LUHMES (cell line): ENCODE measurements around a stretch of chr7.

DNA sequence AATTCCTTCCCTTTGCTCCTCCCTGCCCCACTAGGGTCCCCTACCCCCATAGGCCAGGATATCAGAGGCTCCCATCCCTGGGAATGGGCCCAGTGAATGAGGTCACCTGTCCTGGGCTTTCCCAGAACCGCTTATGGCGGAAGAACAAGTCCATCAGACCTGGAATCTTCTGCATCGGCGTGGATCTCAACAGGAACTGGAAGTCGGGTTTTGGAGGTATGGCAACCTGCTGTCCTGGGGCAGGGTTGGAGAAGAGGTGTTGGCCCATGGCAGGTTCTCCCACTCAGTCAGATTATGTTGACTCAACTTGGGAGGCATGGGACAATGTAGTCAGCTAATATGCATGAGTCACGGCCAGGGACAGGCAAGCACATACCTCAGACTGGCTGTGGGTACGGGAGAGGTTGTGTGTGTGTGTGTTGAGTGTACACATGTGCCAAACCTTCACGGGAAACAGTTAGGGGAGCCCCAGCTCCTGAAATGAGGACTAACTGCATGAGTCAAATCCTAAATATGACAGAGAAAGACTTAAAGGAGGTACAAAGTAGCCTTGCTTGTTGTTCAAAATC is 16.9 kb upstream of the CPA1 start:
- PRO-cap, result no peak

GRCh38 chr7:130380961-130381267 is 620 bp downstream of the CPA1 start:
- PRO-cap, result no peak

DNA sequence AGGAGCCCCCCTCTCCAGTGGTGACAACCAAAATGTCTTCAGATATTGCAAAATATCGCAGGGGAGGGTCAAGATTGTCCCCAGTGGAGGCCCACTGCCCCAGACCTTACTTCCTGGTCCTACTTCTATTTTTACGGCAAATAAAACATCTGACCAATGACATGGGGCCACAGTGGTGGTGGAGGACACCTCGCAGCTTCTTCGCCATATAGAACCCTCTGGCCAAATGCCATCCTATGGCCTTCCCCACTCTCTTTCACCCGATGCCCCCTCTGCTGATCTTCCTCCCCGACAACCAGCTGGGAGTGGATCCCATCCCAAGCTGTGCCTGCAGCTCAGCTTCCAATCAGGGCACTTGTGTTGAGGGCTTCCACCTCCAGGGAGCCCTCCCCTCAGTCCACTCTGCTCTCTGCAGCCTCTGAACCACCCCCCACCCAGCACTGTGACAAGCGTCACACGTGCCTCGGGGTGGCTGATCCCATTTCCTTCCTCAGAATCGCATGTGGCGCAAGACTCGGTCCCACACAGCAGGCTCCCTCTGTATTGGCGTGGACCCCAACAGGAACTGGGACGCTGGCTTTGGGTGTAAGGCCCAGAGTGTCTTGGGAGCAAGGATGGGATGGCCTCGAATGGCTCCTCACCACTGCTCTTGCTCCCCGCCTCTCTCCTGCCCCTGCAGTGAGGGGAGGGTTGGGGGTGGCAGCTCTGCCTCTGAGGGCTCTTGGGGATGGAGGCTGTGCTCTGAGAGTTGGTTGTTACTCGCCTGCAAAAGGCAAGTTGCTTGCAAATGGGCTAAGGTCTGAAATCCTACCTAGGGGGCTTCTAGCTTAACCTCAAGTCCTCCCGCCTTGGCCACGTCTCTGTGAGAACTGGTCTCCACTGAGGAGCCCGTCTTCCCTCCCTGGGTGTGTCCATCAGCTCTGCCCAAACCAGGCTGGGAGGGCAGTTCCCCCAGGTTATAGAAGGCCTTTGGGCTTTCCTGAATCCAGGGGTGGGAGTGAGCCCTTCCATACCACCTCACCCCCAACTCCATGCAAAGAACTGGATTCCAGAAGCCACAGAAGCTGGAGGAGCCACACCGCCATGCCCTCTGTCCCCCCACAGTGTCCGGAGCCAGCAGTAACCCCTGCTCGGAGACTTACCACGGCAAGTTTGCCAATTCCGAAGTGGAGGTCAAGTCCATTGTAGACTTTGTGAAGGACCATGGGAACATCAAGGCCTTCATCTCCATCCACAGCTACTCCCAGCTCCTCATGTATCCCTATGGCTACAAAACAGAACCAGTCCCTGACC is 4.2 kb downstream of the CPA1 start:
- PRO-cap, result no peak

- PRO-cap, result no peak
Measured at GRCh38 chr7:130419751-130419968, 21.2 kb downstream of the CEP41 start.

DNA sequence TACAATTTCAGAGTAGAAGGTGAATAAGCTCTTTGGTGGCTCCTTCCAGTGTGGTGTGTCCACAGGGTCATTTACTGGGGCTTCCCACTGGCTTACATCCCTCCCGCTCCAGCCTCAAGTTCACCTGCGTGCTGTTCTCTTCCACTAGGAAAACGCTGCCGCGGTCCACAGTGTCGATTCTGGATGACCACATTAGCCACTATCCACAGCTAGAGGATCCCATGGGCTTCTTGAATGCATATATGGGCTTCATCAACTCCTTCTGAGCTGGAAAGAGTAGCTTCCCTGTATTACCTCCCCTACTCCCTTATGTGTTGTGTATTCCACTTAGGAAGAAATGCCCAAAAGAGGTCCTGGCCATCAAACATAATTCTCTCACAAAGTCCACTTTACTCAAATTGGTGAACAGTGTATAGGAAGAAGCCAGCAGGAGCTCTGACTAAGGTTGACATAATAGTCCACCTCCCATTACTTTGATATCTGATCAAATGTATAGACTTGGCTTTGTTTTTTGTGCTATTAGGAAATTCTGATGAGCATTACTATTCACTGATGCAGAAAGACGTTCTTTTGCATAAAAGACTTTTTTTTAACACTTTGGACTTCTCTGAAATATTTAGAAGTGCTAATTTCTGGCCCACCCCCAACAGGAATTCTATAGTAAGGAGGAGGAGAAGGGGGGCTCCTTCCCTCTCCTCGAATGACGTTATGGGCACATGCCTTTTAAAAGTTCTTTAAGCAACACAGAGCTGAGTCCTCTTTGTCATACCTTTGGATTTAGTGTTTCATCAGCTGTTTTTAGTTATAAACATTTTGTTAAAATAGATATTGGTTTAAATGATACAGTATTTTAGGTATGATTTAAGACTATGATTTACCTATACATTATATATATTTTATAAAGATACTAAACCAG is 13.2 kb downstream of the MEST start:
- PRO-cap, result no peak

DNA sequence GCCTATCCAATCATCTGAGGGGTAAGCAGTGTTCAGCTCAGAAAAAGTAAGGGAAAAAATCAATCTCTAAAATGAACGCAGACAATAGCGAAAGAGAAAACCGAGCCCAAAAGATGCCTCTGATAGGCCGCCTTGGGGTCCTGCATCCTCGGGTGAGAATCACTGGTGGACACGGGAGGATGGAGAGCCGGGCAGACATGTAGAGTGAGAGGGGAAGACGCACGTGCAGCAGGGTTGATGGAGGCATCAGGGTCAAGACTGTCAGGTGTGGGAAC is 39.9 kb downstream of the MEST start:
- PRO-cap, result no peak

DNA sequence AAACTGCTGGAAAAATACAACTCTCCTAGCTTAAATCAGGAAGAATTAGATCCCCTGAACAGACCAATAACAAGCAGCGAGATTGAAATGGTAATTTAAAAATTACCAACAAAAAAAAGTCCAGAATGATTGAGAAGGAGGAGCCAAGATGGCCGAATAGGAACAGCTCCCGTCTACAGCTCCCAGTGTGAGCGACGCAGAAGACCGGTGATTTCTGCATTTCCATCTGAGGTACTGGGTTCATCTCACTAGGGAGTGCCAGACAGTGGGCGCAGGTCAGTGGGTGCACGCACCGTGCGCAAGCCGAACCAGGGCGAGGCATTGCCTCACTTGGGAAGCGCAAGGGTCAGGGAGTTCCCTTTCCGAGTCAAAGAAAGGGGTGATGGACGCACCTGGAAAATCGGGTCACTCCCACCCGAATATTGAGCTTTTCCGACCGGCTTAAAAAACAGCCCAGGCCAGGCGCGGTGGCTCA is 85.2 kb downstream of the MEST start:
- PRO-cap, result no peak

DNA sequence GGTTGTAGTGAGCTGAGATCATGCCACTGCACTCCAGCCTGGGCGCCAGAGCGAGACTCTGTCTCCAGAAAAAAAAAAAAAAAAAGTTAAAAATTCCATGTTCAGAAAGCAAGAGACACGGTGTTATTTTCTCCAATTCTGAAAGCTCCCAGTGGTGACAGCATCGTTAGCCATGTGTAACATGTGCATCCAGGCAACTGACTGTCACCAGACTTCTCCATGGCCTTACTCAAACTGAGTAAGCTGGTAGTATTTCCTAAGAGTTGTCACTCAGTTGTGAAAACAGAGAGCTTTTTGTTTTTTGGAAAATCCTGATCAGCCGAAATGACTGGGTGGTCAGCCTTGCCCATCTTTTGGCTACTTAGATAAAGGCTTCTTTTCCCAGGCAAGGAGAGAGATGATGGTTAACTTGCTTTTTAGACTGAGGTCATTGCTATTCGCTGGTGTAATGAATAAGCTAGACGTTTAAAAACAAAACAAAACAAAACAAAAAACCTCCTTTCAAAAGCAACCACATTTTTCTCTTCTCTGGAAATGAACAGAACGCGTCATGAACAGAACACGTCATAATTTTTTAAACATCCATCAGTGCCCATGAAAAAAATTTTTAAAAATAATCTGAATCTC is 159.4 kb upstream of the KLF14 start:
- PRO-cap, result no peak

DNA sequence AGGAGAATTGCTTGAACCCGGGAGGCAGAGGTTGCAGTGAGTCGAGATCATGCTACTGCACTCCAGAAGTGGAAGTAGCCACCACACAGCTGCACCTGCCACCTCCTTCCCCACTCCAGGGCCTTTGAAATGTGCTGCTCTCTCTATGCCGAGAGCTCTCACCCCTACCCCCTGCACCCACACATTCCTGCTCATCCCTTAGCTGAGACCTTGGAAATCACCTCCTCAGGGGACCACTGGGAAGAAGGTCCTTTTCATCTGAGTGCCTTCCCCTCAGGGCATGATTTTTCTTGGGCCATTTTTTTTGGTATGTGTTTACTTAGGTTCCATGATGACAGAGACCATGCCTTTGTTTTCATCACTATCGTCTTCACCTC is 166.4 kb upstream of the KLF14 start:
- PRO-cap, result no peak

DNA sequence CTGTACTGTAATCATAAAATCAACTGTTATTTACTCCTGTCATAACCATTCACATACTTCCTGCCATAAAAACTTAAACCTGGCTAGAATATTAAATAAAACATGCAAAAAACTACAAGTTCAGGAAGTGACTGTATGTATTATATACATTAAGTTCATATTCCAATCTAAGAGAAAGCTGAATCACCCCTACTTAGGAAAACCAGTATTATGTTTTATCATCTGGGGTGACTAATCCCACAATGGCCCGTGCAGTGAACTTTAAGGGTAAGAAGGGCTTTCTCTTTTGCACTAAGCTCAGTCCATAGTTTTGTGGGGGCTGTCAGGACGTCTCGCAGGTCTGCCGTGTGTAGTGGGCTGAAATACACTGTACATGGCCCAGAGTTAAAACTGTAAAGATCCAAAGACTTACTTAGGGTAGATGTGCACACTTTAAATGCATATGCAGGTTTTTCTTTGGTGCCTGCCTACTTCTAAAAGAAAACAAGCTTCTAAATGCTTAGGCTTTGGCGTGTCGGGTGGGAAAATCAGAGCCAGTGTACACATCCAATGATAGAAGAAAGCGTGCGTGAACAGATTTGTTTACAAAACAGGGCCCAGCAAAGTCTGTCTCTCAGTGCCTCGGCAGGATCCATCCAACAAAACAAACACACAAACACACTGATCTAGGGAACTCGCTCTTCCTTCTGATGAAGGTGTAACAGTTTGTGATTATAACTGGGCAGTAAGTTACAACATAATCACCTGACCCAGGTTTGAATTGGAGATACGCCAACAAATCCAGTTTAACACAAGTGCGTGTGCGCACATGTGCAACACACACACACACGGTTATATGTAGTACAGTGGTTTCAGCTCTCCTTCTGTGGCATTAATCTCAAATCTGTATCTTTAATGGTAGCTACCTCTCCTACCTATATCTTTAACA is 184.0 kb upstream of the KLF14 start:
- PRO-cap, result no peak

DNA sequence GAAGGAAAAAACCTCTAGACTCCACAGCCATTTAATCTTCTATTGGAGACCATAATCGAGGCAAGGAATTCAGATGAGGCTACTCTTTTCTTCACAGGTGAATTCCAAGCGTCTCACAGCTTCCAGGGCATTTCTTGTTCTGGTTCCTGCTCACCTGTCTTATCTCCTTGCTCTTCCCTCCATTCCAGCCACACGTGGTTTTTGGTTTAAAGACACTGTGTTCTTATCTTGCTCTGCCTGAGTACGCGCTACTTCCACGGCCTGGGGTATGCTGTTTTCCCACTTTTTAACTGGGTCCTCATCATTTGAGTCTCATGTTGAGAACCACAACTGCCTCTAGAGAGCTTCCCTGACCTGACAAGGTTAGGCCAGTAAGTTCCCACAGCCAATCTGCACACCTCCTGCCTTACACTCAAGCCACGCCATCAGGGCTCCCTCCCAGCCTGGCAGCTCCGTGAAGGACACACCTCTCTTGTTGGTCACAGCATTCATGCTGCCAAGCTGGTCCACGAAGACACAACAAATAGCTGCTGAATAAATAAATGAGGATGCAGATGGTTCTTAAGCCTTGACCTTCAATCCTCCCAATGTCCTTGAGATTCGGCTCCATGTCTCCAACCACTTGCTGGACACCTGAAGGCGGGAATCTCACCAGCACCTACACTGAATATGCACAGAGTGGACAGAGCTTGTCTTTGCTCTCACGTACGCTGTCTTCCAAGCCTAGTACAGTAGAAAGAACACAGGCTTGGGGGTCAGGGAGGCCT is 201.6 kb upstream of the KLF14 start:
- PRO-cap, result no peak

GRCh38 chr7:130945203-130945919 is 211.4 kb upstream of the KLF14 start:
- PRO-cap, result no peak

- PRO-cap, result no peak
Measured at GRCh38 chr7:130996696-130997411, 262.8 kb upstream of the KLF14 start.

DNA sequence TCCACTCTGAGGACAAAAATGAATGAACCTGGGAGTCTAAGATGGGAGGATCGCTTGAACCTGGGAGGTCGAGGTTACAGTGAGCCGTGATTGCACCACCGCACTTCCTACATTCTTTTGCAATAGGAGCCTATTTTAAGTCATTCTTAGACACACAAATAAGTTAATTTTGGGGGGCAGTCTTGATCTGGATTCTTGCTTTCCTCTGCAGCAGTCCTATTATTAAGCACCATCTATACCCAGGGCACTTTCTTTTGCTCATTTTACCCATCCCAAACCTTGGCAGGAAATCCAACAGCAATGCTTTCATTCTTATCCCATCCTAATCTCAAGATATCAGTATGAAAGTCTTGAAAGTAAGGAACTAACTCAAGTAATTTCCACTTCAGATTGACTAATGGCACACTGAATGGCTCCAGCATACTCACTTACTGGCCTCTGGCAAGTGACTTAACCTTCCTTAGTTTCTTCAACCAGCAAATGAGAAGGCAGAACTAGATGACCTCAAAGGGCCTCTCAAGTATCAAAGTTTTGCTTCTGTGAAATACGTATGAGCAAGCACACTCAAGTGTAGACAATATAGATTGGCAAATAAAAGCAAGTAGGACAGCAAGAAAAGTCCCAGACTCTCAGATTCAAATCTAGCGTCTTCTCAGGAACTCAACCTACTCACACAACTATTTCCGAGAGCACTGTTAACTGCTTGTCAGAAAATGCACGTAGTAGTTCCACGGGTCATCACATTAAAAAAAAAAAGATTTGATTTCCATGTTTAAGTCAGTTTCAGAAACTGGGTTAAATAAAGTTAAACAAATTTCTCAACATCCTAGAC is 276.6 kb upstream of the KLF14 start:
- PRO-cap, result no peak

DNA sequence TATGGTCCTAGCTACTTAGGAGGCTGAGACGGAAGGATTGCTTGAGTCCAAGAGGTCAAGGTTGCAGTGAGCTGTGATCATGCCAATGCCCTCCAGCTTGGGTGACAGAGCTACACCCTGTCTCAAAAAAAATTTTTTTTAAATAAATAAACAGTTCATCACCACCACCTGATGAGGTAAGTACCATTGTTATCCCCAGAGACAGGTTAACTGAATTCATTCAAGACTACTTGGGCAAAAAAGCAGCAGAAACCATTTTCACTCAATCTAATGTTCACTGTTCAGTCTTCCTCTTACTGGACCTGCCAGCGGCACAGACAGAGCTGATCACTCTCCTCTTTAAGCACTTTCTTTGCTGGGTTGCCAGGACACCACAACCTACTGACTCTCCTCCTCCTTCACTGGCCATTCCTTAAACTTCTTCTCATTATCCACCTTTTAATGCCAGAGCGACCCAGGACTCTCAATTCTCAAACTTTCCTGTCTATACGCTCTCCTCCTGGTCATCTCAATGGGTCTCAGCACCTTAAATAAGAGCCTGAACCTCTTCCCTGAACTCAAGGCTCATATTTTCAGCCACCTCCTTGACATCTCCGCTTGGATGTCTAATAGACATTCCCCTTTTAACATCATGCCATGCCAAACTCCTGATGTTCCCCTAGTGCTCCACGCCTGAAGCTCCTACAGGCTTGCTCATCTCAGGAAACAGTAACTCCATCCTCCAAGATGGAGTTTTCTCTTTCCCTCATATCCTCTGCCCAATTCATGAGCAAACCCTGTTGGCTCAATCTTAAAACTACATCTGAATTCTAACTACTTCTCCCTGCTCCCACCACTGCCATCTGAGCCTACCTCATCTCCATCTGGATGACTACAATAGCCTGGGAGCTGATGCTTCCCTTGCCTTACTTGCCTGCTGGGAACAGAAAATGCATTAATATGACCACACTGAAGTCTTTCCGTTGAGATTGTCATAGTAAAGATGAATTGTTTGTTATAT is 272.0 kb upstream of the MKLN1 start:
- PRO-cap, result no peak

DNA sequence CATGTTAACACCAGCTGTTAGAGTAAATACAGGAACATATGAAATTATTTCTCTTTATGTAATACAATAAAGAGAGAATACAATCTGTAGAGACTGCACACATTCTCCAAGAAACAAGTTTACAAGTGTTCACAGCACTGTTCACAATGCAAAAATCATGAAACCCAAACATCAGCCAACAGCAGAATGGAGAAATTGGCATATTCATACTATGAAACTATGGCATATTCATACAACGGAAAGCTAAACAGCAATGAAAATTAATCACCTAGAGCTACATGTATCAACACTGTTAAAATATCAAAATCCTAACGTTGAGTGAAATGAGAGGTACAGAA is 240.4 kb upstream of the MKLN1 start:
- PRO-cap, result no peak

GRCh38 chr7:131087889-131088913 is 239.5 kb upstream of the MKLN1 start:
- PRO-cap, result no peak

GRCh38 chr7:131235306-131236160 is 92.1 kb upstream of the MKLN1 start:
- PRO-cap, result no peak

DNA sequence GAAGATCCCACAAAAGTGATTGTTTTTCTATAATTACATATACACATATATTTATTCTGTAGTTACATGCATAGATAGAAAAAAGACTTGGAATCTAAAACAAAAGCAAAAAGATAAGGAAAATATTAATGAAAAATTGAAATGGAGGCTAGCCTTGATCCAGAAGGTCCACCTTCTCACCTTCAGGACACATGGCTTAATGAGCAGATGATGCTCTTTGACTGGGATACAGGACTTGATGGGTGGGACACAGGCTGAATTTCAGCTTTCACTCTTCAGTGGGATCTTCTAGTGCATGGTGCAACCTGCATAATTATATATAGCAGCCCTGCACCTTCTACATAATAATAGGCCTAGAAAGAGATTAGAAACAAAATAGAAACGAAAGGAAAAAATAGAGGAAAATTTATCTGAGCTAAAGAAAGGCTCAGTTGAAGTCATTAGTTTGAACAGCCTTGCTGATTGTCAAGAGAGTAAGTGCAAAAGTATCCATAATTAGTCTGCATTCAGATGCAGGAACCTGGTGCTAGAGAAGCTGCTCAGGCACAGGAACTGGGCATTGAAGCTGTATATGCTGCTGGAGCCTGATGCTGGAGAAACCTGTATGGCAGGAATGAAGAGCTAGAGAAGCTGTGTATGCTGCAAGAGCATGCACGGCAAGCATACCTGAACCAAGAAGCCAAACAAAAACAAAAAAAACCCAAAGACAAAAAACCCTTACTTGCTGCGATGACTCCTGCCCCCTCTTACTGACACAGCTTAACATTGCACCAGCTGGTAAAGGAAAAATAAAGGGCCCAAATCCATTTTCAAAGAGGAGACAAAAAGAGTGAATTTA is 19.3 kb downstream of the MKLN1 start:
- PRO-cap, result no peak

- PRO-cap, result no peak
Measured at GRCh38 chr7:131400760-131401391, 73.2 kb downstream of the MKLN1 start.